Spinal cord (tissue), 3 donors: ENCODE data around the gene H4C6.

- PRO-cap = no peak
- RAMPAGE, long total RNA = no peak
Observed at GRCh38 chr6:26030908-26031145, 1.1 kb downstream of the H3C2 start.

GRCh38 chr6:26045118-26045335 is 157 bp upstream of the H3C3 start:
- PRO-cap = unidirectional peak, minus-strand start at chr6:26045171
- RAMPAGE, long total RNA = no peak

GRCh38 chr6:26128358-26128998 is 4.5 kb downstream of the H2AC6 start:
- PRO-cap = no peak
- RAMPAGE, long total RNA = no peak

DNA sequence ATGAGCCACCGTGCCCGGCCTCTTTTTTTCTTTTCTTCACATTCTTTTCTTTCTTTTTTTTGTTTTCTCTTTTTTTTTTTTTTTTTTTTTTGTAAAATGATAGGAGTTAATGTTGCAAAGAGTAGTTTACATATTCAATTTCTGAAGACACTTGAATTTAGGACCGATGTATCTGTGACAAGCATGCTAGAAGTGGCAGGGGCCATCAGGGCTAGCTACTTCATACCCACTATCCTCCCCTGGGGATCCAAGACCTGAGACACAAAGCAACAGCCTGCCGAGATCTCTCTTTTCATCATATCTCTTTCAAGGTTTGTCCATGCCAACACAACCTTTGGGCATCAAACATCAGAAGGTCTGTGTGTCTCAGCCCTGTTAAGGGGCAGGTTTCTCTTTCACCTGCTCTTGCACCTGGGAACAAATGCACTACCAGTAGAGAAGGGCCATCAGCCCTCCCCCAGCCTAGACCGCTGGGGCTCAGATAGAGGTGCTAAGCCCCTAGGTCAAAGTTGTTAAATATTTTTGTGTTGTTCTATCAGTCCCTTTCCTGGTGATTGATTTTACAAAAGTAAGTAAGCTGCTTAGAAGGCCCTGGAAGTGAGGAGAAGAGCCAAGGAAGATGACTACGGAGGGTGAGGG is 9.2 kb downstream of the H2BC5 start:
- PRO-cap = no peak
- RAMPAGE, long total RNA = no peak

DNA sequence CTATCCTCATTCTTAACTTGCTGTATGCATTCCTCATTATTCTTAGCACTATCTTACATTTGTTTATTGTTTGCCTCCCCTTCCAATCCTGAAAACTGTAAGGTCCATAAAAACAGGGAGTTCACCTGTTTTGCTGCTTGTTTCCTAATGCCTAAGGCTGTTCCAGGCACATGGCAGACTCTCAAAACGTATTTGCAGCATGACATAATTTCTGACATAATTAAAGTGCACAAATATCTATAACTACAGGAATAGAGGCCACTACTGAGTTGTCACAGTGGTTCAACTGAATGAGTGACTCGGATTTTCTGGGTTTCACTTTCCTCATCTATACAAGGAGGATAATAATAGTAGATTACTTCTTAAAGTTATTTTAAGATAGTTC is 12.3 kb downstream of the H2BC5 start:
- PRO-cap = no peak
- RAMPAGE, long total RNA = no peak

- PRO-cap = no peak
- RAMPAGE, long total RNA = no peak
Observed at GRCh38 chr6:26205183-26205898, 931 bp downstream of the H4C5 start.

DNA sequence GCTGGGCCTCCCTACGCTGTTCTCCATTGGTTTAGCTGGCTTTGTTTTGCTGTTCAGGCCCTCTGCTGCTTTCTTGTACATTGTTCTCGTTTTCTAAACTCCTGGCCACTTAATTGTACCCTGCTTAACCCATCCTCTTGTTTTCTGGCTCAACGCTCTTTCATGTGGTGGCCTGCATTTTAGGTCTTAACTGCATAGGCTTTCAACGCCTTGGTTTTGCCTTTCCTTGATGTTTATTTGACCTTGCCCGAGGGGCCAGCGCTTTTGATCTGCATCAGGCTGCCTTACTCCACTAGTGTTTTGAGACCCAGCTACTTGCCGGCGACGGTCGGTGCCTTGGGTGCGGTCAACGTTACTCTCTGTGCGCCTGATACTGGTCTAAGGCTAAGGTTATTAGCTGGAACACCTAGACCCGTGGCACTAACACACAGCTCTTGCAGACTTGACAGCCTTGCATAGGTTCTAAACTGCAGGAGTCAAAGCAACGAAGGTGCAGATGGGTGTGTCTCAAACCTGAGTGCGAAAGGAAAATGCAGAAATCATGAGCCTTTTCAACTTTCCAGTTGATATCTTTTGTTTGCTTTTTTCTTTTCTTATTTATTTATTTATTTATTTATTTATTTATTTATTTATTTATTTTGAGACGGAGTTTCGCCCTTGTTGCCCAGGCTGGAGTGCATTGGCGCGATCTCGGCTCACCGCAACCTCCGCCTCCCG is 992 bp downstream of the H3C6 start:
- PRO-cap = no peak
- RAMPAGE, long total RNA = no peak

- PRO-cap = no peak
- RAMPAGE, long total RNA = start-site peak on the plus strand at chr6:26240319-26240395, 5,816 and 4,430 reads in 2 replicates
Observed at GRCh38 chr6:26240010-26241006, at the start of gene H4C6. Gene H4C6, plus strand, starts transcription at chr6:26240393.

DNA sequence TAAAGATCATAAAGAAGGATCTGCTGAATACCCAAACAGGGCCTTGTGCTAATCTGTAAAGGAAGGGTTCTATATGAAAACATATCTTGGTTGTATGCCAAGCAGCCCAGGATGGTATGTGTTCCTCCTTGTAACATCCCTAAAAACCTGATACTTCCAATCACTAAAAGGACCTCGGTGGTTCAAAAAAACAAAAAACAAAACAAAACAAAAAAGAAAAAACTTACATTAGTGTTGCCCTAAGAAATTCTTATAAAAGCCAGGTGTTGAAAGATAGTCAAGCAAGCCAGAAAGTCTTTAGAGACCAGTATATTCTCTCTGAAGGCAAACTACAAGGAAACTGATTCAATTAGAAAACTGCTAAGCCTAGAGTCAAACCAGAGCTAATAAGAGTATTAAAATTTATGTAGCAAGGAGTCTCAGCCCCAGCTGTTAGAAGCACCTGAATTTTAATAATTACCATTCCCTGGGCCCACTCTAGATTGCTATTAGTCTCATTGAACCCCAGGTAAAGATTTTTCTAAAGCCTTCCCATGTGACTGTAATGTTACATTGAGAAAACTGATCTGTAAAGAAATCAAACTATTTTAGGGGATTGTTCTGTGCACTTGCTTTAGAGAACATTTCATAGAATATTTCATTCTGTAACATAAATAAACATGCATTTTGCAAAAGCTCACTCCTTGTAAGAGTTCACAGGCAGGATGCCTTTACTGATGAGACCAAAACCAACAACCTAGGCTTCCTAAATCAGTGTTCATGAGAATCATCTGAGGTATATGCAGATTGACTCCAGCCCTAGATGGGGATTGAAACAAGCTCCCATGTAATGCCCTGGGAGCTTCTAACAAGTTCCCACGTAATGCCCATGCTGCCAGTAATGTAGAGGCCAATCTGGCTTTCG is 1.4 kb downstream of the H3C8 start:
- PRO-cap = no peak
- RAMPAGE, long total RNA = no peak

DNA sequence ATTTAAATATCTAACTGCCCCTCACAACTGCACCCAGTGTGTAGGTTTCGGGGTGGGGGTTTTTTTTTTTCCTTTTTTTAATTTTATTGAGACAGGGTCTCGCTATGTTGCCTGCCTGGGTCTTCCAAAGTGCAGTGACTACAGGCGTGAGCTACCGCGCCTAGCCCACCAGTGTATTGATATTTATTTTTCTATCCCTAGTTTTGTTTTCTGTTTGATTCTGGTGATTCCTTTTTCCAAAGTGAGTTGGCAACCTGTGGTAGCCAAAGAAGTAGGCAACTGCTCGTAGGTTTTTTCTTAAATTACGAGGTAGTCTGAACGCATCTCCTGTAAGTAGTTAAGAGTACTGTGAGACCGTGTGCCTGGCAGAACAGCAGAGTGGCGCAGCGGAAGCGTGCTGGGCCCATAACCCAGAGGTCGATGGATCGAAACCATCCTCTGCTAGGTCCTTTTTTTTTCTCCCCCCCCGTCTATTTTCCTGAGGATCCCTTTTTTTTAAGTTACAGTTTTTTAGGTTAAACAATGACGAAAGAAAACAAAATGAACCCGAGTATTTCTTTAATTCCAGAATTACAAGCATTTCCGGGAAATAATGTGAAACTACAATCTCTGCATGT is 928 bp upstream of the H4C8 start:
- PRO-cap = no peak
- RAMPAGE, long total RNA = no peak

- PRO-cap = no peak
- RAMPAGE, long total RNA = no peak
Observed at GRCh38 chr6:26296691-26297402, 11.5 kb upstream of the H4C8 start.

DNA sequence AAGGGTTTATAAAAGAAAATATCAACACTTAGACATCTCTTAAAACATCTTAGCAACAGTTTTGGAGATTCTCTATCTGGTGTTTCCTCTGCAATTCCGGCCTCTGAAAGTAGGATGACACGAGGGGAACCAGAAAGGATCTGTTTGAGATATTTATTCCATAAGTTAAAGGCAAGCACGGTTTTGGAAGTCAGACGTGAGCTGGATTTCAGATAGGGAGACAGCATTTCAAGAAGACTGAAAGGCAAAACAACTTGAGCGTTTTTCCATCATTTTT is 26.7 kb upstream of the H4C8 start:
- PRO-cap = no peak
- RAMPAGE, long total RNA = no peak

- PRO-cap = no peak
- RAMPAGE, long total RNA = no peak
Observed at GRCh38 chr6:26392866-26393618, 9.0 kb upstream of the BTN3A1 start.

DNA sequence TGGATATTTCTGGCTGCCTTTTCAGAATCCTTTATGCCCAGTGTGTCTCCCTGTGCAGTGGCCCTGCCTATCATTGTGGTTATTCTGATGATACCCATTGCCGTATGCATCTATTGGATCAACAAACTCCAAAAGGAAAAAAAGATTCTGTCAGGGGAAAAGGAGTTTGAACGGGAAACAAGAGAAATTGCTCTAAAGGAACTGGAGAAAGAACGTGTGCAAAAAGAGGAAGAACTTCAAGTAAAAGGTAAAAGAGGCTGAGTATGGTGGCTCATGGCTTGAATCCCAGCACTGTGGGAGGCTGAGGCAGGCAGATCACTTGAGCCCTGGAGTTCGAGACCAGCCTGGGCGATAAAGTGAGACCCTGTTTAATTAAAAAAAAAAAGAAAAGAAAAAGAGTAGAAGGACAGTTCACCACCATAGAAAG is 7.4 kb downstream of the BTN2A1 start:
- PRO-cap = no peak
- RAMPAGE, long total RNA = no peak

DNA sequence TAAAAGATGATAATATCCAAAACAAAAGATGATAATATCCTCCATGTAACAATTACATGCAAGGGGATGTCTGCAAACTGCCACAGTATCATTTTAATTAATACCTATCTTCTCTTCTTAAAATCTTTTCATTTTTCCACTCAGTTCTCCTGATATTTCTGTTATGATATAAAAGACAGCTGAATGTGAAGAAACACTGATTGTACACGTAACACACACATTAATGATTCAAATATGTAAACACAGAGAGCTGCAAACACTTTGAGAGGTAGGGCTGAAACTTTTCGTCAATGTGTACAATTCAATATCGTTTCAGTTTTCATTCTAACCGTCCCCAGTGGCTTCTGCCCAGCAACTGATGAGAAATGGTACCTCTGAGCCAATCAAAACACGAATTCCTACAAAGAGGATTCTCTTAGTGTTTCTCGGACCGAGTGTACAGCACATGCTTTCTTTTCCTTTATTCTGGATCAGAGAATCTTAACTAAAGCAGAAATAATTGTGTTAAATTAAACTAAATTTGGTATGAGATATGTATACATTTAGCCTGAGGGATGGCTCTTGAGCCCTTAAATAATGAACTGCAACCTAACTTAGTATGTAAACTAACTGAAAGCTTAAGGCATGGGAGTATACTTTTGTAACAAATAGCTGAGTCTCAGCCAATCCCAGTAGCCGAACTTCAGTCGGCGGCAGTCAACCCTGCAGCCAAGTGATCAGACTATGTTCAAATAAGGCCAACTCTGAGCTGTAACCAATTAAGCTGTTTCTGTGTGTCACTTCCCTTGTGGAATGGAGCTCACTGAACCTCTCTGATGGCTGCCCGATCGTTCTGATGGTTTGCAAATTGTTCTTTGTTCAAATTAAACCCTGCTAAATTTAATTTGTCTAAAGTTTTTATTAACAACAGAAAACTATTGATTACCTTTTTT is 16.1 kb downstream of the BTN2A1 start:
- PRO-cap = no peak
- RAMPAGE, long total RNA = no peak

DNA sequence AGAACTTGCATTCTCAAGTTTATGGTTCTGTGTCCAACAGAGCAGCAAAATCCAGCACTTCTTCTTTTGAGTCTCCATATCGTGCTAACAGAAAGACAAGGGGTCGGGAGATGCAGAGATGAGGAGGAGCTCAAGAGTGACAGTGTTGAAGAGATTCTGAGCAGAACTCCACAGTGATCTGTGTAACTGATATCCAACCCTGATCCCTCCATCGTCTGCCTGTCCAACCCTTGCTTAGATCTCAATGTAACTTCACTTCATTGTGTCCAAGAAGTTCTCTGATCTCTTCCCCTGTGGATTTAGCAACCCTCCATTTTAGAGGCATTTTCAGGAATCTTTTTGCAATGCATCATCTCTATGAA is 21.1 kb upstream of the BTN1A1 start:
- PRO-cap = no peak
- RAMPAGE, long total RNA = no peak

DNA sequence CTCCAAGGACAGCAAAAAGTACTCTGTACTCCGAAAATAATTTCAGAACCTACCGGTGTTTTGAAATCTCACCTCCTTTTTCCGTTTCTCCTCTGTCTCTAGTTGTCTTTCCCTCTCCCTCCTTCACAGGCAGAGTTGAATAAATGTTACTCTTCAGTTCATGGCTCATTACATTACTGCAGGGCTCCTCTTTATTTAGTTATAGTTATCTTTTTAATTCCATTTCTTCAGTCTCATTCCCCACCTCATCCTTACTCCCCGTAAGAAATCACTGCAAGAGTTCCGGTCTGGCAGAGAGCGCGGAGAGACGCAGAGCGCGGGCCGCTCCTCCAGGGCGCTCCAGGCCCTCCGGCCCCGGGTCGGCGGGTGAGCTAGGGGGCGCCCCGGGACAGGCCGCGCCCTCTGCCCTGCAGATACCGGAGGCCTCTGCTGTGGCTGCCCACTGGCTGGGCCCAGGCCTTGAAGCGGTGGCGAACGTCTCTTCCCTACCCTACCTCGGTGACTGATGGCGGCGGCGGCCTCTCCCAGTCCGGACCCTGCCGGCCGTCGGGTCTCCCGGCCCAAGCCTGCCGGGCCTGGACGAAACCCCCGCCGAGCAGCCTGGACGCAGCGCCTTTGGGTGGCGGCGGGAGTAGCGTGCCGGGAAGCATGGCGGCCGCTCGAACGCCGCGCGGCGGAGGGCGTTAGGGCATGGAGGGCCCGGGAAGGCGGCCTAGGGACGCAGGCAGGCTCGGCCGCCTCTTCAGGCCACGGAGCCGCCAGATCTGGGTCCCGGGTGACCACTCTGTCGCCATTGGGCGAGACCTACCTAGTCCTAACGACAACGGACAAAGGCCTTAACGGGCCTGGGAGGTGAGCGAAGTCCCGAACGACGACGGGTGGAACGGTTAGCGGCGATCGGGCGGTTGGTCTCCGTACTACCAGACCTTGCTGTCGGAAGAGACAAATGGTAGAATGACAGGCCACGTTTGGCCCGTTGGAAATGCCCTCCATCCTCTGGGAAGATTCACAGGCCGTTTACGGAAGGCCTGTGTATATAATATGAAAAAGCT is 16.4 kb upstream of the HMGN4 start:
- PRO-cap = no peak
- RAMPAGE, long total RNA = no peak

GRCh38 chr6:26537021-26538079 is 816 bp upstream of the HMGN4 start:
- PRO-cap = no peak
- RAMPAGE, long total RNA = no peak

- PRO-cap = no peak
- RAMPAGE, long total RNA = no peak
Observed at GRCh38 chr6:26550123-26551018, 12.2 kb downstream of the HMGN4 start.

GRCh38 chr6:26607364-26607907 is 10.7 kb downstream of the ABT1 start:
- PRO-cap = no peak
- RAMPAGE, long total RNA = no peak